AG04450 (cell line): ENCODE measurements around the genes DHRS12 and PRR20B.

- CAGE, long polyA plus RNA: no peak
- RRBS: no CpG with 5 or more reads among the region's 7 CpGs
Observed at GRCh38 chr13:50991767-50992540, 82.4 kb downstream of the RNASEH2B start.

DNA sequence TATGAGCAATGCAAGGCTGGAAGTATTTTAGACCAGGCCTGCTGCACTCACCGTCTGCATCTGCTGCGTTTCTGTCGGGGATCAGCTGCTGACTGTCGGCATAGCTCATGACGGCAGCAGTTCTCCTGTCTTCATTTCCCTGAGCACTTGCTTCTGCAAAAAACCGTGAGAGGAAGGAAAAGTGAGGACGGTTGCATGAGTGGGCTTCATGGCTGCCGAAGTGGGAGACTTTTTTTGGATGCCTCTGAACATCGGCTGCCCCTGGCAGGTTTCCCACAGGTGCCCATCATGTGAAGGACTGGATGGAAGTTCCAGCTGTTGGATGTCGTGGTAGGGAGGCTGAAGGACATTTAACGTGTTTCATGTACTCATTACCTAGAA, 94.6 kb downstream of the RNASEH2B start:
- CAGE, long polyA plus RNA: no peak
- RRBS: no CpG with 5 or more reads among the region's 11 CpGs

DNA sequence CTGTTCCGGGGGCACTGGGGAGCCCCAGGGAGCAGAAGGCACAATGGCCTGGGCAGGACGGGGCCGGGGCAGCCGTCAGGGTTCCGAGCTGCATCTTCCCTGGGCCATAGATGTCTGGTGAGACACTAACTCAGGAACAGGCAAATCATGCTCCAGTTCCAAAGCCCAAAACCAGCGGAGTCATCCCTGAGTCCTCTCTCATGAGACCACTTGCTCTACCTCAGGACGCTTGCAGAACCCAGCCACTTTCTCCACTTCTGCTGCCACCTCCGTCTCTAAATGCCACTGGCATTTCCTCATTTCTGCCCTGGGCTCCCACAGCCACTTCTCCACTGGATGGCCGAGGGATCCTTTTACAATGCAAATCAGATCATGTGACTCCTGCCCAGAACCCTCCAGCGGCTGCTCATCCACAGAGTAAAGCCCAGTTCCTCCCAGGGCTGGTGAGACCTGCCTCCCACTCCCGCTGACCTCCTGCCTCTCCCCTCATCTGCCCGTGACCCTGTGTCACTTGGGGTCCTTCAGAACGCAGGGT, 36.8 kb downstream of the FAM124A start:
- CAGE, long polyA plus RNA: no peak
- RRBS: 72% methylated on average over 3 of the region's 13 CpGs

DNA sequence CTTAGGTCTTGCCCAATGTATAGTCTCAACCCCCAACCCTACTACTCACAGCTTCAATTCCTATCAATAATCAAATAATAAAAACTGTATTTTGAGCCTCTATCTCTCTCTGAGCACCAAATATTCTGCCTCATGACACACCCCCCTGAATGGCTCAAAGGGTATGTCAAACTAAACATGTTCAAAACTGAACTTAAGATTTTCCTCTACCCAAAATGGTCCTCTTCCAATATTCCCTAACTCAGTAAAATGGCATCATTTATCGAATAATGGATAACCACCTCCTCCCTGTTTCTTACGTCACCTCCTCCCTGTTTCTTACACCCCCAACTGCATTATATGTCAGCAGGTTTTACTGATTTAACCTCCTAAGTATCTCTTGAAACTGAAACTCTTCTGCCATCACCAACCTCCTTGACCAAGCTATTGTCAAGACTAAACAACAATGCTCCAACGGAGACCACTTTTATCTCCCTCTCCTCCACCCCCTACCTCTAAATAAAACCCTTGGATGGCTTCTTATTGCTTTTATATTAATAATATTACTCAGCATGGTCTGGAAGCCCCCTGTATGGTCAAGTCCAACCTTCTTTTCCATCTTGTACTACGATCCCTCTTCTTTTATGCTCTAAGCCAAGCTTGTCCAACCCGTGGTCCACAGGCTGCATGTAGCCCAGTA, 46.5 kb downstream of the INTS6 start:
- CAGE, long polyA plus RNA: no peak
- RRBS: no CpG with 5 or more reads among the region's 5 CpGs

DNA sequence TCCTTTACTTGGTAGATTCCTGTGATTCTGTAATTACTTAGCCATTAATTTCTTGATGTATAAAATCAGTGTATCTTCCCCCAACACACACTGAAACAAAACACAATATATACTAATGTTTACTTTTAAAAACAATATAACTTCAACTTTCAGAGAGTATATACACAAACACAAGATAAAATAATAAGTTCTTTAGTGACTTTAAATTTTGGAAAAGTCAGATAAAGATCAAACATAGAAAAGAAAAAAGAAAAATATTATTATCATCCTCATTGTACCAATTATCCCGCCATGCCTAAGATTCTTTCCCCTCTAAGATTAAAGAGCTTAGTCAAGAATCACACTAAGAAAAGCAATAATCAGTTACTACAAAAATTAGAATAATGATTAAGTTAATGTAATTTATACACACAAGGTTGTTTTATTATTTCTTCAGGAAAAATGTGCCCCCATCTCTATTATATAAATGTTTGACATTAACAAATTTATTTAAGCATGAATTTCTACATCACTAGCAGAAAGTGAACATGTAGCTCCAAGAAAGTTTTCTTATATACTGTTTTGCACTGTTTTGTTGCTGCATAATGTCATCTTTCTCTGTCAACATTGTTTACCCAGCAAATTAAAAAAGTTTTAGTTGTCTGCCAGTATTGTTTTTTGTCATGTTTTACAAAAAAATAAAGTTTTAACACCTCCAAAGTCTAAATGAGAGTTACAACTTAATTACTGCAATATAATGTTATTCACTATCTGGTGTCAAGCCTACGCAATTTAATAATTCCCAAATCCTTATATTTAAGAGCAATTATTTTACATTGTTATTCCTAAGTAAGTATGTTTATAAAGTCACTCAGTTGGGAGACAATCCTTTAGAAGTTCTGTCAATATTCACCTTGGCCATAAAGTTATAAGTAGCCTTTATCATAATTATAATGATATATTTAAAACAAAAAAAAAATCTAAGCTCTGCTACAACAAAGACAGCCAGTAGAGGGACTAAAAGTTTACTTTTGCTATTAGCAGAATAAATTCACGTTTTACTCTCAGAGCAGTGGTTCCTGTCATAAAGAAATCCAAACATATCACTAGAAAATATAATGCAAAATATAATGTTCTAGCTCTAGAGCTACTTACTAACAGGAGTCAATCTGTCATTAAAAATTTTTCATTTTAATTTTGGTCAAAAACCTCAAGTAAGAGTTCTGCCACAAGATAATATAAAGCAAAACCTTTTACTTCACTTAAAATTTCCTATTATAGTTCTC, 18.2 kb downstream of the INTS6 start:
- CAGE, long polyA plus RNA: no peak
- RRBS: no CpG with 5 or more reads among the region's 3 CpGs

- CAGE, long polyA plus RNA: no peak
- RRBS: no CpG with 5 or more reads among the region's 8 CpGs
Observed at GRCh38 chr13:51478476-51479154, 25.8 kb upstream of the INTS6 start.

DNA sequence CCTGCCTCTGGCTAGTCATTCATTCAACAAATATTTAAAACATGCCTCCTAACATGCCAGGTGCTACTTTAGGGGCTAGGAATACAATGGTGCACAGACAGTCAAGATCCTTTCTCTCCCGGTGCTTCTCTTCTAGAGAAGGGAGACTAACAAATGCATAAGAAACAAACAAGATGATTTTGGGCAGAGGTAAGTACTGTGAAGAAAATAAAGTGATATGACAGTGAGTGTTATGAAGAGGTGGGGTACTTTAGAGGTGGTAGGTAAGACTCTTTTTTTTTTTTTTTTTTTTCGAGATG, 7.4 kb upstream of the WDFY2 start:
- CAGE, long polyA plus RNA: no peak
- RRBS: no CpG with 5 or more reads among the region's 2 CpGs

- CAGE, long polyA plus RNA: no peak
- RRBS: no CpG with 5 or more reads among the region's 7 CpGs
Observed at GRCh38 chr13:51614443-51615119, 30.3 kb downstream of the WDFY2 start.

- CAGE, long polyA plus RNA: no peak
- RRBS: no CpG with 5 or more reads among the region's 17 CpGs
Observed at GRCh38 chr13:51785843-51786700, 17.9 kb downstream of the DHRS12 start.

DNA sequence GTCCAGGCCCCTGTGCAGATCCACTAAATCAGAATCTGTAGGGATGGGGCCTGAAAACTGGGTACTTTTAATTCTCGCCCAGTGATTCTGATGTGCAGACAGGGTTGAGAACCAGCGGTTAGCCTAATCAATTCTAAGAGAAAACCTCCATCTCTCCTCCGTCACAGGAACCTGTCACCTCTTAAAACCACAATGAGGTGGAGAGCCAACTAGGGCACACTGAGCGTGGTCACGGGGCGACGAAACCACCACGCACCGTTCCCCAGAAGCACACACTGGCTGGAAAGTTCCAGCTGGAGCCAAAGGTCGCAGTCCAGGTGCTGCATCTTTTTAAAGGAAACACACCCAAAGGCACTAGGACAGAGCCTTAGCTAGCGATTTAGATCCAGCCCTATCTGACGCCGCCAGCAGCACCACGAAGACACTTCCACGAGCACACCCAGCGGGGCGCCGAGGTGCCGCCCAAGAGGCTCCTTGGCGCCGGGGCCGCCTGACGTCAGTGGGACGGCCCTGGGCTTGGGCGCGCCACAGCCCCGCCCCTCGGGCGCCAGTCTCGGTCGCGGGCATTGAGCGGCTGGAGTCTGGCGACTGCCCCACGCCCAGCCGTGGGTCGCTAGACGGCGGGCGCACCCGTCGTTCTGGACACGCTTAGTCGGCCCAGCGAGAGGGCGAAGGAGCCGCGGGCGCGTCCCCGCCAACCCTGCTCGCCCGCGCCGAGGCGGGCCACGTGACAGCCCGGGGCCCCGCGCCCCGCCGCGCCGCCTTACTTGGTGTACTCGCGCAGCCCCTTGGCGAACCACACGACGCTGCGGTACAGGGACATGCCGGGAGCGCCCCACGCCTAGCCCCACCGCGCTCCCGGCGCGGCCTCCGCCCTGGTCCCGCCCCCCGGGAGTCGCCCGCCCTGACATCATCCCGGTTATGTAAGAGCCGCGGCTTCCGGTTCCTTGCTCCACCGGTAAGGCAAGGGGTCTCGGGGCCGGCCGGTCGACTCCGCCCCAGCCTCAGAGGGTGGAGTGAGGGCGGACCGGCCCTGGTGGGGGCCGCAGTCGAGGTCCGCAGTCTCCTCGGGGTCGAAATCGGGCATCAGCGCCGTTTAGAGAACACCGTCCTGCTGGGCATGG, at the start of gene DHRS12:
DHRS12 (minus strand) TSS at position 877 of the 1,124 bp plus-strand sequence.
- CAGE, long polyA plus RNA: no peak
- RRBS: 3% methylated on average over 22 of the region's 104 CpGs

- CAGE, long polyA plus RNA: no peak
- RRBS: no CpG with 5 or more reads among the region's 3 CpGs
Observed at GRCh38 chr13:51825138-51825705, 19.8 kb downstream of the TMEM272 start.

- CAGE, long polyA plus RNA: no peak
- RRBS: 81% methylated on average over 2 of the region's 5 CpGs
Observed at GRCh38 chr13:51832215-51832771, 12.7 kb downstream of the TMEM272 start.

GRCh38 chr13:52029413-52030043, 5.0 kb downstream of the UTP14C start:
- CAGE, long polyA plus RNA: no peak
- RRBS: no CpG with 5 or more reads among the region's 8 CpGs

DNA sequence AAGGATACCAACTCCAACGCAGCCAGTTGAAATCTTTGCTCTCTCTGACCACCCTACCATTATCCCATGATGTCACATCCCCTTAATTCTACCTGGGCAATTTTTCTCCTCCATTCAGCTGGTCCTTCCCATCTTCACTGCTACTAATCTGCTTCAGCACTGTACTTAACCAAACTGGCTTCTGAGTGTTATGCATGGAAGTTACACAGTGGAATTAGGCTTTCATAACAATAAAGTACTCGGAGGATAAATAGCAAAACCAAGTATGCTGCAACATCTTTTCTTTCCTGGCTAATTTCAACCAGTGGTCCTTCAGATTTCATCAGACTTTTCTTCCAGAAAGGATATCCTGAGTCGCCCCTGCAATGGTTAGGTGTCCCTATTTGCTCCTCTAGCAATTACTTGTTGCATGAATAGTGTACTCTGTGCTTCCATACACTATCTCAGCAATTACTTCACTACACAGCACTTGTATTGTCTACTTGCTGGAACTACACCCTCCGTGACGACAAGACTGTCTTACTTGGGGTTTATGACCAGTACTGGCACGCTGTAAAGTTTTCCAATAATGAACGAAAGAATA, 34.0 kb upstream of the NEK3 start:
- CAGE, long polyA plus RNA: no peak
- RRBS: no CpG with 5 or more reads among the region's 7 CpGs

DNA sequence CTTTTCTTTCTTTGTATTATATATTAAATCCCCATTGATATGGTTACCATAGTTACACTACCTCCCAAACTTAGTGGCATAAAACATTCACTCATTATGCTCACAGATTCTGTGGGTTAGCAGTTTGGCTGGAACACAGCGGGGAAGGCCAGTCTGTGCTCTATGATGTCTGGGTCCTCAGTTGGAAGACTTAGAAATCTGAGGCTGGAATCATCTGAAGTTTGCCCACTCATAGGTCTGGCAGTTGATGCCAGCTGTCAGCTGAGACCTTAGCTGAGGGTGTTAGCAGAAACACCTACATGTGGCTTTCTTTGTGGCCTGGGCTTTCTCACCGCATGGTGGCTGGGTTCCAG, 18.5 kb upstream of the HNRNPA1L2 start:
- CAGE, long polyA plus RNA: no peak
- RRBS: no CpG with 5 or more reads among the region's 2 CpGs

GRCh38 chr13:52921018-52921612, 72.7 kb upstream of the PCDH8 start:
- CAGE, long polyA plus RNA: no peak
- RRBS: no CpG with 5 or more reads among the region's 6 CpGs

GRCh38 chr13:53042837-53043257, 14.2 kb downstream of the OLFM4 start:
- CAGE, long polyA plus RNA: no peak
- RRBS: no CpG with 5 or more reads among the region's 4 CpGs

- CAGE, long polyA plus RNA: no peak
- RRBS: no CpG with 5 or more reads among the region's 1 CpG
Observed at GRCh38 chr13:54029044-54029598, 1000.5 kb downstream of the OLFM4 start.

- CAGE, long polyA plus RNA: no peak
- RRBS: no CpG with 5 or more reads among the region's 5 CpGs
Observed at GRCh38 chr13:55577399-55578484, 1563.0 kb upstream of the PRR20A start.

- CAGE, long polyA plus RNA: no peak
- RRBS: no CpG with 5 or more reads among the region's 22 CpGs
Observed at GRCh38 chr13:57147219-57147628, at the start of gene PRR20B. Gene PRR20B, plus strand, starts transcription at chr13:57147488.